Metastatic Lung Carcinoma in the Adrenal Gland (tissue), 1 donor: Measurements from ENCODE around the genes SEC14L2, SEC14L4, GAL3ST1 and SLC35E4.

DNA sequence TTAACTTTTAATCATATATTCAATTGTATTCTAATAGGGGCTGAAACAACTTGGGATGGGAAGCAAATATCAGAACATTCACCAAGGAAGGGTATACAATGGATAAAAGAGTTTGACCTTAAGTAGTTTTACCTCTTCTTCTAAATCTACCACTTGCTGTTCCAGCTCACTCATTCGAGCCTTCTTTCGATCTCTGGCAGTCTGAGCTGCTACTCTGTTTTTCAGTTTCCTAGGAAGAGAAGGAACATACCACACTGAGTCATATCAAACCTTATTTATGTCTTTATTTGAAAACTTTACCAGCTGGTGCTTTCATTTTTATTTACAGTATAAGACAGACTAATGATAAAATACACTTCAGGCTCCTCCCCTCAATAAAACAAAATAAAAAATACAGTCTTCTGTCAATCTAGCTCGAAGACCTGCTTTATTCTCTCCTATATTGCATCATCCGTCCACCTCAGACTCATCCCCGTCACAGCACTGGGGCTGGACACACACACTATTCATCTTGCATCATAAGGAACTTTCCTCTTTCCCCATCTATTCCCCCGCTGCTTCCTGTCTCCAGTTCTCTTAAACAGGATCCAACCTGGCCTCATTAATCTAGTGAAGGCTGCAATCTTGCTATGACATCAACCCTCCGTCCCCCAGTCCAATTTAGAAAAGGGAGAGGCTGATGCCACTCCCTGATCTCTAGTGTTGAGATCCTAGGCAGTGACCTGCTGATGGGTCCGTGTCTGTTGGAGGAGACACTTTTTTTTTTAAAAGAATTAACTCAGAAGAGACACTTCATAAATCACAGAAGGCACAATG is 26.6 kb downstream of the CCDC117 start:
- PRO-cap, result unidirectional peak, minus-strand start at position 203 of the sequence; unidirectional peak, plus-strand start at position 609 of the sequence; bidirectional peak, plus-strand start at position 699 of the sequence, minus-strand start at position 657 of the sequence

DNA sequence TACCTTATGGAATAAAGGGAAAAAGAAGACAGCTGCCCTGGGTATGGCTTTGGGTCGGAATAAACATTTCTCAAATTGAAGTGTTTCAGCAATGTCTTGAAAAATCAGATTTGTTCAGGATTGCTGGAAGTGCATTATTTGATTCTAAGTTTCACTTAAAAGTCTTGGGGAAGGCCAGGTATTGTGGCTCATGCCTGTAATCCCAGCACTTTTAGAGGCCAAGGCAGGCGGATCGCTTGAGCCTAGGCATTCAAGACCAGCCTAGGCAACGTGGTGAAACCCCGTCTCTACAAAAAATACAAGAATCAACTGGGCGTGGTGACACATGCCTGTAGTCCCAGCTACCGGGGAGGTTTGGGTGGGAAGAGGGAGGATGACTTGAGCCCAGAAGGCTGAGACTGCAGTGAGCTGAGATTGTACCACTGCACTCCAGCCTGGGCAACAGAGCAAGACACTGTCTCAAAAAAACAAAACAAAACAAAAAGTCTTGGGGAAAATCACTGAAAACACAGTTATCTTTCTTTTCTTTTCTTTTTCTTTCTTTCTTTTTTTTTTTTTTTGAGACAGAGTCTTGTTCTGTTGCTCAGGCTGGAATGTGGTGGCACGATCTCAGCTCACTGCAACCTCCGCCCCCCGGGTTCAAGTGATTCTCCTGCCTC is 43.2 kb downstream of the CCDC117 start:
- PRO-cap, result no peak

DNA sequence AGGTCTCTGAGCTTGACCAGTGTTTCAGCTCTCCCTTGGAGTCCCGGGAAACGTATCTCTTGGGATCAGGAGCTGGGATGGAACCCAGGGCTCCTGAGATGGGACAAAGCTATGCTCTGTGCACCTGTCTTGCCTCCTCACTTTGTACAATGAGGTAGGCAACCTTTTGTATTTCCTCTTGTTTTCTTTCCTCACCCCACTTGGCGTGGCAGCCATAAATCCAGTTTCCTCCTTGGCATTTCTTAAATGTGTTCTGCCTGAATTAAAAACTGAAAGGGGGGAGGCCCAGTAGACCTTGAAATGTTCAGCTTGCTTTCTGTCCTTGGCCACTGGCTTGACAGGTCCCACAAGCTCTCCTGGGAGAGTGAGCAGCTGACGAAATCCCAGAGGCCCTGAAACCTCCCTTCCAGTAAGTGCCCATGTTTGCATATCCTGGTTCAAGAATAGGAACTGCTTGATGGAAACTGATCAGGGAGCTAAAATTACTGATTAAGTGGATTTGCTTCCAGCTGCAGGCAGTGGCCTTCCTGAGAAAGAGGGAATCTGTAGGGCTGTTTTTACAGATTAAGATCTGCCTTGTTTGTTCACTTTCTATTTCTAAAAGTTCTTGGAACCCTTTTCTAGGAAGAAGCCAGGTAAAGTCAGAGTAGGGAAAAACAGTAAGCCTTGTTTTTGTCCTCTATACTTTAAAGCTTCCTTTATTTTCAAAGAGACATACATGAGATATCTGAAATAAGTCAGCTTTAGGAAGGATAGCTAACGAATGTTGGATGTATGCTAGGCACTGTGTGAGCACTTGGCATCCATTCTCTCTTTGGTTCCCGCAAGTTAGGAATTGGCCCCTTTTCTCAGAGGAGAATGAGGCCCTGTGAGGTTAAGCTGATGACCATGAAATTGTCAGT is 46.1 kb downstream of the CCDC117 start:
- PRO-cap, result bidirectional peak, plus-strand start at position 349 of the sequence, minus-strand start at position 331 of the sequence

- PRO-cap, result no peak
Measured at GRCh38 chr22:28923652-28924448, 40.5 kb downstream of the ZNRF3 start.

GRCh38 chr22:29016412-29016909 is 45.2 kb downstream of the C22orf31 start:
- PRO-cap, result no peak

DNA sequence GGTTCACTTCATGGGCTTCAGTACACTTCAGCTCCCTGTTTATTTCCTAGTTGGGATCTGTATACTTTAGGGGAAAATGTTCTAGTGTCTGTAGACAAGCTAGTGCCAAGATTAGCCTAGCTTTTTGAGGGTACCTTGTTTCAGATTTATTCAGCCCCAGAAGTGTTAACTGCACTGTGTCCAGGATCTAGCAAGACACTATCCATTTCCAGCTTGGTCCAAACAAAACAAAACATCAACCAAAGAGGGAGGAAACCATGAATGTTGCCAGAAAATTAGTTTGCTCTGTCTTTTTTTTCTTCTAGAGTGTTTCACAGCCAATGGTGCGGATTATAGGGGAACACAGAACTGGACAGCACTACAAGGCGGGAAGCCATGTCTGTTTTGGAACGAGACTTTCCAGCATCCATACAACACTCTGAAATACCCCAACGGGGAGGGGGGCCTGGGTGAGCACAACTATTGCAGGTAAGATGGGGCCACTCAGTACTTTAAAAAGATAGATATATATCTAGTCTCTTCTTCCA is 21.2 kb downstream of the KREMEN1 start:
- PRO-cap, result no peak

DNA sequence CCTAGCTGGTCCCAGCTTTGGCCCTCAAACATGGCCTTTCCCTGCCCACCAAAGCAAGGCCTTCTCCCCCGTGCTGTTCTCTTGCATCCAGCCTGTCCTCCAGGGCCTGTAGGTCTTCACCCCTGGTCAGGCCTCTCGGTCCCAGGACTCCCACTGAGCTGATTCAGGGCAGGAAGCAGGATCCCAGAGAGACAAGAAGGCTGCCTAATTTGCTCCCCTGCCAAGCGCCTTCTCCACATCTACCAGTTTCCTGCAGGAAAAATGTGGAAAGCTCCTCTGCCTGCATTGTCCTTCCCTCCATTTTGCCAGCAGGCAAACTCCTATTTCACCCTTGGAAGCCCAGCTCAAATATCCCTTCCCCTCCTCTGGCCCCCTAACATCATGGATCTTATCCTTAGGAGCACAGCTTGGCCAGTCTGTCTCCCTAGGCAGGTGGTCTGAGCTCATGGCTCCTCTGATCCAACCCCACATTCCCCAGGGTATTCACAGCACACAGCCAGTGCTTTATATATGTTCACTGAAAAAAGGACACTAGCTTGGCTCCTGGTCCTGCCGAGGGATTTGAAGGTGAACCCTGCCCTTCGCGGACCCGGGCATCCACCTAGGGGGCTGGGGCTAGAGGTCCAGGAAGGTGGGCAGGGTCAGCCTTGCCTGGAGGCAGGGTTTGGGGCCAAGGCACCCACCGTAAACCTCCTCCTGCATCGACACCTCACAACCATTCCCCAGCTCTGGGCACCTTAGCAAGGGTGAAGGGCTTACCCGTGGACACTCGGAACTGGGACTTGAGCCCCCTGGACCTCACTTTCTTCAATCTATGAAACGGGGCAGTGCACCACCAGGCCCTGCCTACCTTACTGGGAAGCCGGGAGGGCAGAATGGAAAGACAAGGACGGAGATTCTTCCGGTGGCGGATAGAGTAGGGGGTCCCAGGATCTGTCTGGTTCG is 933 bp downstream of the RHBDD3 start:
- PRO-cap, result no peak

GRCh38 chr22:29678012-29678430 is 41.8 kb upstream of the CABP7 start:
- PRO-cap, result no peak

GRCh38 chr22:29750702-29751040 is 16.1 kb downstream of the ZMAT5 start:
- PRO-cap, result no peak

GRCh38 chr22:29910442-29910950 is 27.5 kb downstream of the MTMR3 start:
- PRO-cap, result no peak

DNA sequence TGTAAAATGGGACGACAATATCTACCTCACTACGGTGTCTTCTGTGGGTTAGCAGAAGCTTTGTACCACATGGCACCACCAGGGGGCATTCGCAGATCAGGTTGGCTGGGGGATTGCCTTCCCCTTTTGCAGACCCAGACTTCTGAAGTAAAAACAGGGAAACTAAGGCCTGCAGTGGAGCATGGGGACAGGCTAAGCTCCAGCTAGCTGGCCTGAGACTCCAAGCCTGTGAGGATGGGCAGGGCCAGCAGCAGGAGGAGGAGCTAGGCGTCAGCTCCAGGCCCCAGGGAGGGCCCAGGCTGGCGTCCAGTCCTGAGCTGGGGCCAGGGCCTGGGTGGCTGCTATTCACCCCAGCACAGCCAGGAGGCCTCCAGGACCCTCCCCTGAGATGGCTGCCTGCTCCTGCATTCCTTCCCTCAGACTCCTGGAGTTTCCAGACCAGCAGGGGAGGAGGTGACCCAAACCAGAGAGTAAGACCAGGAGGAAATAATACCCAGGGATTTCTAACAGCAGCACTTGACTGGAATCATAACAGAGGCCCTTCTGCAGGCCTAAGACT is 1.4 kb downstream of the CASTOR1 start:
- PRO-cap, result unidirectional peak, plus-strand start at position 315 of the sequence

DNA sequence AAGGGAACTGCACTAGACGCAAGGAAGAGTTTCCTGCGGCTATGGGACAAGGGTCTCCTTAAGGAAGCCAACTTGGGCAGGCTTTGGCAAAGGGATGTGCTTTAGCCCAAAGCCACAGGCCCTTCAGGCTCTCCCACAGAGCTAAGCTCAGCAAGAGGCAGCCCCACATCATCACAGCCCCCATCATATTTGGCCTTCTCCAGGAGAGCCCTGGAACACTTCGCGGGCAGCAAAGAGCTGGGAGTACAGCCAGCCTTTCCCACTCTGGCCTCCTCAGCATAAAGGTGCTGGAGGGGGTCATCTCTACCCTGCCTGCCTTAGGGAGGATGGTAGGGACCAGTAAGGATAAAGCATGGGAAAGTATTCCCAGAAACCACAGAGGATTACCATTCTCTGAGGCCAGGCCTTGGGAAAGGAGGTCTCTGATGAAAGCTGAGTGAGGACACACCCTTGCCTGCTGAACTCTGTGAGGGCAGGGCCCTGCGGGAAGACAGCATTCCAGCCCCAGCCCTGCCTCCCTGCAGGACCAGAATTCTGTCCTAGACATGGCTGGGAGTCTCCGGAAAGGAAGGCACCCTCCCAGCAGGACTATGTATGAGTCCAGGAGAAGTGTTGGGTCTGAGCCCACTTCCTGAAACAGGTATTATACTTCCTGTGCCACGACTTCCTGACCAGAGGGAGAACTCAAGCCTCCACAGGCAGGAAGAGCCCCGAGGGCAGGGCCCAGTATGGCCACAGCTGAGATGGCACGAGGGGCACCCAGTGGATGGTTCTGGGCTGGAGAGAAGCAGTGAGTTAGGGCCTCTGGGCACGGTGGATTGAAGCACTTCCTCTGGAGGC is 12.8 kb upstream of the CASTOR1 start:
- PRO-cap, result no peak

- PRO-cap, result no peak
Measured at GRCh38 chr22:30355905-30356249, 817 bp downstream of the SF3A1 start.

DNA sequence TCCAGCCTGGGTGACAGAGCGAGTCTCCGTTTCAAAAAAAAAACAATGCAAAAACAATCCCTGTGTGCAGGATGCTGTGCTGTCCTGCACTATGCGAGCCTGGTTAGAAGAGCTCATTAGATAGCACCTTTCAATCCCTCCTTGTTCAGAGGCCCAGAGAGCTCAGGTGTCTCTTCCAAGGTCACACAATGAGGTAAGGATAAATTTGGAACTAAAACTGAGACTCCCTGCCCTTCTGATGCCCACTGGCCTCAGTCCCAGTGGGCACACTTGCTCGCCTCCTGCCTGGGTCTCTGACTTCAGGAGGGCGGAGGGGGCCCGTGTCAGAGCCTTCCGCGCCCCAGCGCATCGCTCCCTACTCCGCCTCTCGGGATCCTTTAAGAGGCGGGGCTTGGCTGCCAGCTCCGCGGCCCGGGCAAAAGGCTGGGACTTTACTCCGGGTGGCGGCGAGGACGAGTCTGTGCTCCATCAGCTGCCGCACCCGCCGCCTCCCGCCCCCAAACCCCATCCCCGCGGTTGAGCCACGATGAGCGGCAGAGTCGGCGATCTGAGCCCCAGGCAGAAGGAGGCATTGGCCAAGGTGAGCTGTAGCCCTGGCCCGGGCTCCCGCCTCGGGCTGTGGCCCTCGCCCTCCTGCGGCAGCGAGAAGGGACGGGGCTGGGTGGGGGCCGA is at the start of gene SEC14L2:
TSS of gene SEC14L2 (plus strand) at position 428 of the 672 bp plus-strand sequence.
- PRO-cap, result bidirectional peak, plus-strand start at position 428 of the sequence, minus-strand start at position 353 of the sequence

DNA sequence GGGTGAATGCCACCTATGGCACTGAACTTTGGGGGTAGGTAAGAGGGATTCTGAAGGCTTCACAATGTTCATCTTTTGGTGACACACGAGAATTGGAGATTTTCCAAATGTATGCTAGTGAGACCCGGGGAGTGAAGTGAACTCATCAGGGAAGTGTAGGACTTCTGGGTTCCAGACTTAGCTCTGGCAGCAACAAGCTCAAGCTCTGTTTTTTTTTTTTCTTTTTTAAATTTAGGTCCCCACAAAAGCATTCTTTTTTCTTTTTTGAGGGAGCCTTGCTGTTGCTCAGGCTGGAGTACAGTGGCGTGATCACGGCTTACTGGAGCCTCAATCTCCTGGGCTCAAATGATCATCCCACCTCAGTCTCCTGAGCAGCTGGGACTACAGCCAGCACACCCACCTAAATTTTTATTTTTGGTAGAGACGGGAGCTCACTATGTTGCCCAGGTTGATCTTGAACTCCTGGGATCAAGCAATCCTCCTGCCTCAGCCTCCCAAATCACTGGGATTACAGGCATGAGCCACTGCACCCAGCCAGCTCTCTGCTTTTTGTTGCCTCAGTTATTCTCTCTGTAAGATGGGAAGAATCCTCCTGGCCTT is 11.9 kb upstream of the MTFP1 start:
- PRO-cap, result no peak

GRCh38 chr22:30434956-30435337 is 9.4 kb downstream of the MTFP1 start:
- PRO-cap, result no peak

- PRO-cap, result unidirectional peak, minus-strand start at chr22:30505673
Measured at GRCh38 chr22:30505115-30506000, at the start of gene SEC14L4. TSS of gene SEC14L4 (minus strand) at chr22:30505695.

- PRO-cap, result bidirectional peak, plus-strand start at chr22:30574187, minus-strand start at chr22:30574103; unidirectional peak, minus-strand start at chr22:30574606; unidirectional peak, minus-strand start at chr22:30574665
Measured at GRCh38 chr22:30573879-30575064, at the start of gene GAL3ST1. TSS of gene GAL3ST1 (minus strand) at chr22:30574665.

- PRO-cap, result bidirectional peak, plus-strand start at chr22:30635781, minus-strand start at chr22:30635545
Measured at GRCh38 chr22:30635251-30636359, at the start of gene SLC35E4. TSS of gene SLC35E4 (plus strand) at chr22:30635781.

DNA sequence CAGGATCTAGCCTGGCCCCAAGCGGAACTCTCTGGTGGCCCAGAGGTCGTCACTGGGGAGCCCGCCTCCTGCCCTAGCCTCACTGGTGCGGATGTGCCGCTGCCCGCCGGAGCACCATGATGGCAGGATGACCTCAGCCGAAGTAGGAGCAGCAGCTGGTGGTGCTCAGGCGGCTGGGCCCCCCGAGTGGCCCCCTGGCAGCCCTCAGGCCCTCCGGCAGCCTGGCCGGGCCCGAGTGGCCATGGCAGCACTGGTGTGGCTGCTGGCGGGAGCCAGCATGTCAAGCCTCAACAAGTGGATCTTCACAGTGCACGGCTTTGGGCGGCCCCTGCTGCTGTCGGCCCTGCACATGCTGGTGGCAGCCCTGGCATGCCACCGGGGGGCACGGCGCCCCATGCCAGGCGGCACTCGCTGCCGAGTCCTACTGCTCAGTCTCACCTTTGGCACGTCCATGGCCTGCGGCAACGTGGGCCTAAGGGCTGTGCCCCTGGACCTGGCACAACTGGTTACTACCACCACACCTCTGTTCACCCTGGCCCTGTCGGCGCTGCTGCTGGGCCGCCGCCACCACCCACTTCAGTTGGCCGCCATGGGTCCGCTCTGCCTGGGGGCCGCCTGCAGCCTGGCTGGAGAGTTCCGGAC is 900 bp downstream of the SLC35E4 start:
- PRO-cap, result no peak